Vein endothelial cell (primary cell): ENCODE measurements around a stretch of chr1.

DNA sequence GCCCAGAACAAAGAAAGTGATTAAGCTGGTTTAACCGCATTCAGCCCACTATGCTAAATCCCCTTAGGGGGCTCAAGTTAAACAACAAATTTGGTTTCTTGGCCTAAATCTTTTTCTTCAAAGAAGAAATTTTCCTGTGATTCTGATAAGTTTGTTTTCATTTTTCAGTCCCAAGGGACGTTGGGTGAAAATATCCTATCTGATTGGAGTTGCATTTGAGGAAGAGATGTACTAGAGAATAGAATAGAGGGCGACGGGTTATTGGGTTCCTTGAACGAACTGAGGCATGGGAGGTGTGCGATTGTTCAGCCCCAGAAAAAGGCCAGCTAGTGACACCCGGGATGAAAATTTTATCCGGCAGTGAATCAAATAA lies 76.5 kb upstream of the ARID1A start:
- CAGE, long polyA plus RNA, result no peak

DNA sequence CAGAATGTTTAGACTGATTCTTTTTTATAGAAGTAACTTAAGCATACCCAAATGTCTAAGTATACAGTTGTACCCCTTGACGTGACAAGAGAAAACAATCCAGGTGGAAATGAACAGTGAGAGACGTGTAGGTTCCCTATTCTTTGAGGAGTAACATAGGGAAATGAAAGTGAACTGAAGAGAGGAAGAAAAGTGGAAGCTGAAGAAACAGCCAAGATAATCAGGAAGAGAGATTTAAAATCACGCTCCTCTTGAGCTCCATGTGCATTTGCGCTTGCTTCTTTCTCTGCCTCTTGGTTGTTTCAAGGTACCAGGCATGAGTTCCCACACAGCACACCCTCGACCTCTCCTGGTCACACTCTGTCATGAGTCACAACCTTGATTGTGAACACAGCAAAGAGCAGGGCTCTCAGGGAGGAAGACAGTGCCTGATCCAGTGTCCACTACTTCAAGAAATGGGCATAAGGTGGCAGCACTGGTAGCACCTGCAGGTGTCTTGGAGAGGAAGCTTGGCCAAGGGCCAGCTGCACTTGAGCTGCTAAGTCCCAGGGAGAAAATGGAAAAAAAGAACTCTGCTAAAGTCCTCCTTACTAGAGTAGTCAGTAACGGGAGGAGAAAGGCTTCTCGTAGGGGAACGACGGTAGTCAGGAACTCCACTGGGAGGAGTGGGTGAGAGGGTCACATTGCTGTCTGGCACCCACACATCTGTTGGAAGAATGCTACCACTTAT lies 18.4 kb upstream of the ARID1A start:
- CAGE, long polyA plus RNA, result no peak

- CAGE, long polyA plus RNA, result no peak
Measured at GRCh38 chr1:26692835-26693579, 2.8 kb upstream of the ARID1A start.

- CAGE, long polyA plus RNA, result no peak
Measured at GRCh38 chr1:26699509-26700194, 3.8 kb downstream of the ARID1A start.

- CAGE, long polyA plus RNA, result no peak
Measured at GRCh38 chr1:26766014-26766706, 21.6 kb upstream of the PIGV start.

- CAGE, long polyA plus RNA, result no peak
Measured at GRCh38 chr1:26778326-26778801, 9.4 kb upstream of the PIGV start.

- CAGE, long polyA plus RNA, result no peak
Measured at GRCh38 chr1:26781321-26782094, 6.2 kb upstream of the PIGV start.

GRCh38 chr1:26786842-26787829 lies 614 bp upstream of the PIGV start:
- CAGE, long polyA plus RNA, result no peak

- CAGE, long polyA plus RNA, result no peak
Measured at GRCh38 chr1:26810116-26810606, 16.3 kb upstream of the ZDHHC18 start.

DNA sequence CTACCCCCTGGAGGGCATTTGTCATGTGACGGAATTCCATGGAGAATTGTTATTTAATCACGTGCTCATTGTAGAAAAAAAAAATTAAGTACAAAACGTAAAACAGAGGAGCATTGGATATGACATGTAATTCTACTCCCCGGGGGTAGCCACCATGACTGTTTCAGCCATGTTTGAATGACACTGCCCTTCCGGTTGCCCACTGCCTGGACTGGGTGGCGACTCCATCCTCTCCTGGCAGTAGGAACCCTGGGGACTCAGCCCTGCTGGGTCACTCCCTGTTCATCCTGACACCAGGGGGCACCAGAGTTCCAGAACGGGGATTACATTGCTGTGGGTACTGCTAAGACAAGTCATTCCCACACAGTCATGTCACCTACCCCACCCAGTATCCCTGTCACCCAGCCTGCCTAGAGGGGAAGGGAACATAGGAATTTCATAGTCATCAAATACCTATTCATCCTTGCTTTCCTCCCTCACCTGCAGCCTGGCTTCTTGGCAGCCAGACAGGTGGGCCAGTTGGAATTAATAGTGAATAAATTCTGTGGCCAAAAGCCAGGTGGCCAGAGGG lies 9.9 kb upstream of the SFN start:
- CAGE, long polyA plus RNA, result no peak

GRCh38 chr1:26922188-26922607 lies 655 bp downstream of the NUDC start:
- CAGE, long polyA plus RNA, result no peak

DNA sequence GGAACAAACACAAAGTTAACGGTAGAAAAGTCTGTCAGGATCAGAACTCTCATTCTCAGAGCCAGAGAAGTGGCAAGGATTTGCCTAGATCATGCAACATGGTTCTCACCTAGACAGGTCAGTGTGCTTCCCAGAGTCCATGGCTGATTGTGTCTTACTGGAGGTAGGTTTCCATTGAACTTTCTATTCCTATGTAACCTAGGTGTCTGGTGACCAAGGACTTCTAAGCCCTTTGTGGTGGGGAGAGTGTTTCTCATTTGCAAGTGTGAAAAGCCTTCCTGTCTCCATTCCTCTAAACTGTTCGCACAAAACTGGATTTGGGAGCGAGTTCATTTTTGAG lies 1.0 kb downstream of the NUDC start:
- CAGE, long polyA plus RNA, result no peak

GRCh38 chr1:26966819-26967265 lies 6.6 kb upstream of the KDF1 start:
- CAGE, long polyA plus RNA, result no peak

GRCh38 chr1:26995939-26996802 lies 2.7 kb downstream of the TRNP1 start:
- CAGE, long polyA plus RNA, result no peak

DNA sequence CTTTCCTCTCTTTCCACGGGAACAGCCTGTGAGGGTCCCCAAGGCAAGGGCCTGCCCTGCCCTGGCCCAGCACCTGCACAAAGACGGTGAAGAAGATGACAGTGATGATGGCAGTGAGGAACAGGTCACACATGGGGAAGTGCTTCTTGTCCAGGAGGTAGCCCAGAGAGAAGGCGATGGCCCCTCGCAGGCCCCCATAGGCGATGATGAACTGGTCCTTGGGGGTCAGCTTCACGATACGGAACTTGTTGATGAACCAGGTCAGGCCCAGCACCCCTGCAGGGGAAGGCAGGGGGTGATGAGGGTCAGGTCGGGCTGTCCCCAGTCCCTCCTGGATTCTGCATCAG lies 49.1 kb downstream of the SLC9A1 start:
- CAGE, long polyA plus RNA, result no peak

GRCh38 chr1:27136894-27137821 lies 17.8 kb downstream of the SLC9A1 start:
- CAGE, long polyA plus RNA, result no peak

DNA sequence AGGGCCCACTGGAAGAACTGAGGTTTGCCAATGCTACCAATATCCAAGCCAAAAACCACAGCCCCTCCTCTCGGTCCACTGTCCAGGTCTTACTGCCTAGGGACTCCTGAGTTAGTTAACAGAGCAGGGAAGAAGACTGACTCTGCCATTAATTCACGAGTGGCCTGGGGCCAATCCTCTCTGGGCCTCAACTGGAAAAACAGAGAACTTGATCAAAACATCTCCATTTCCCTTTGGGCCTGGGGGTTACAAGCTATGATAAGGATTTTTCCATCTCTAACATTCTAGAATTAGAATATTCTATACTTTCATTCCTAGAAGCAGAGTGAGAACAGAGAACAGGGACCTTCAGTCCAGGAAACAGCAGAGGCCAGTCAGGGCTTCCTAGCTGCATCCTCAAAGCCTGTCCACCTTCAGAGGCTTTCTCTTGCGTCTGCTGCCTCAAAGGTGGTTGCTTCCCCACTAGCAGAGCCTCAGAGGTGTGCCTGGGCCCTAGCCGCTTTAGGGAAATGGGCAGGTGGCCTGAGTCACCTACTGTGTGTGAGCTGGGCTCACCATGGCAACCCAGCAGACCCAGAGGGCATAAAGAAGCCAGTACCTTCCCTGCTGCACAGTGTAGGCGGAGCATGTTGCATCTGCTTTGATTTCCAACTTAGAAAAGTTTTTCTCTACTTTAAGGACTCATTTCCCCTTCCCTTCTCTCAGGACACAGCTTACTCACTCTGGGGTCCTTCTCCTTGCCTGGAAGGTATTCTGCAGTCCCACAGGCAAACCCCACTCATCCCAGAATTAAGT lies 12.6 kb downstream of the SLC9A1 start:
- CAGE, long polyA plus RNA, result no peak

DNA sequence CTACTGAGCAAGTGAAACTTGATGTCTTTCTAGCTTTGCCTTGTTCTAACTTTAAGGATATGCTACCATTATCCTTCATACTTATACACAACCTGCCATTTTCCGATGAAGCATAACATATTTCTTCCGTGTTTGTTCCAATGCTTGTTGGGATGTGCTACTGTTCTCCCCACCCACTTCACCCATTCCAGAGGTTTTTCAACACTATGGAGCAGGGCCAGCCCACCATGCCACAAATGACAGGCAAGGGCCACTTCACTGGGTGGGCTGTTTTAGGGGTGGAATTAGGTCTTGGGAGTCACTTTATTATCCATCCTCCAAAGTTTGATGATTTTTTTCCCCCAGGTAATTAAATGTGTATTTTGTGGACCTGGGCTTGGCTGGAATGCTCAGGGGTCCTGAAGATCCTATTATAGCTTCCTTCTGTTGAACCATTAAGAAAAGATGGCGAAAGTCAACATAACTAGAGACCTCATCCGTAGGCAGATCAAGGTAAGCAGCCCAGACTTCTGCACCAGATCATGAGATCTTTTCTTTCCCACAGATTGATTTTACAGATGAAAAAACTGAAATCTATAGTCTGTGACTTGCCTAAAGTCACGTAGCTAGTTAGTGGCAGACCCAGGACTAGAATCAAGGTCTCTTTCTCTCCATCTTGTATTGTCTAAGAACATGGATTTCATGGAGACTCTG lies 26.3 kb downstream of the WDTC1 start:
- CAGE, long polyA plus RNA, result no peak

DNA sequence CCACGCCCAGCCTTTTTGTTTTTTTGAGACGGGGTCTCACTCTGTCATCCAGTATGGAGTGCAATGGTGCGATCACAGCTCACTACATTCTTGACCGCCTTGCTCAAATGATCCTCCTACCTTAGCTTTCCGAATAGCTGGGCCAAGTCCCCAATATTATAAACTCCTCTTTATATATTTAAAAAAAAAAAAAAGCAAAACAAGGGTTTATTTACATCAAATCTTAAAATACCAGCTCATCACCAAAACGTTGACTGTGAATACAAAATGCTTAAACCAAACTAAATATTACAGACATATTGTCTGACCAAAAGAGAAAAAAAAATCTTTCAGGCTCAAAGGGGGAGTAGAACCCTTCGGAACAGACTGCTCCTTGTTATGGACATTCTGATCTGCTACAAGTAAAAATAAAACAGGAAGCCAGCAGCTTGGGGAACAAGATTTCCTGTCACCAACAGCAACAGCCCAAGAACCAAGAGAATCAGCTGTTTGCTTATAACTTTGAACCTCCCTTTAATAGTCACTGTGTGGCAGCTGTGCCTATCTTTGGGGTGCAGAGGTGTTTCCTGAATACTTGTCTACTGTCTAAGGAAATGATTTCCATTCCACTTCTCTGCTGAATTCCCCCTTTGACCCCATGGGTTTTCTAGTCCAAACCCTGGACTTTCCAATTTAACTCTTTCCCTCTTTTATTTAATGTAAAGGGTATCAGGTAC lies 38.4 kb downstream of the GPR3 start:
- CAGE, long polyA plus RNA, result no peak

DNA sequence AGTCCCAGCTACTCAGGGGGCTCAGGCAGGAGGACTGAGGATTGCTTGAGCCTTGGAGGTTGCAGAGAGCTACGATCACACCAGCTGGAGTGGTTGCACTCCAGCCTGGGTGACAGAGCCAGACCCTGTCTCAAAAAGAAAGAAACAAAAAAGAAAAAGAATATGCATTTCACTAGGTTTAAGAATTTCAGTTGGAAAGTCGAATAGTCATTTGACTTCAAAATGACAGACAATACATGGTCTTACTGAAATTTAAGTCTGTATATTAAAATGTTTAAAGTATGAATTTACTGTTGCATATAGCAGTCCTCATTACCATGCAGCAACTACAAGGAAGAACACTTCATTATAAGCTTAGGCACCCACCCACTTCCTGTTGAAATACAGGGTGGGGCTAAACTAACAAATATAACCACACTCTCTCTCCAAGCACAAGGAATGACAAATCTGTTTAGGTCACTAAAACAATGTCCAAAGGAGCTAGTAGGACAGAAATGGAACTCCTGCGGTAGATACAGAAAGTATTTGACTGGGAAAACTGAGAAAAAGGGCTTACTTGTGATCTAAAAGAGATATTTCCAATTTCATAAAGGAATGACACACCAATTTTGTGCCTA lies 44.0 kb downstream of the GPR3 start:
- CAGE, long polyA plus RNA, result no peak